ENCODE measurements around a stretch of chr13.

- PRO-cap = no peak
Observed at GRCh38 chr13:95340249-95340448, 38.9 kb upstream of the ABCC4 start.

DNA sequence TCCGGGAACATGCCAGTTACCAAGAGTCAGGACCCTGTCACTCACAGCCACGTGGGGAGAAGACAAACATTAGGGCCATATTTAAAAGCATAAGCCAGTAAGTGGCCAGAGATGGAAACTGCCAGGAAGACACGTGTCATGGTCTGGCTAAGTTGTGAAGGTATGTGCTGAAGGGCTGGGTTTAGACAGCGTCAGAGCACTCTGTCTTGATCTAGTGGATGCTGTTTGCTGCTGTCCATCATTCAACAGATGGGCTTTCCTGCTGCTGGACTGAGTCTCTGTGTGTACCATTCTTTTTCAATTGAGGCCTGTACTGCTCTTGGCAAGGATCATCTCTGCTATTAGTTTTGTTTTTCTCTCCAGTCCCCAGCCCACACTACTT lies 128.6 kb downstream of the HS6ST3 start:
- PRO-cap = no peak

DNA sequence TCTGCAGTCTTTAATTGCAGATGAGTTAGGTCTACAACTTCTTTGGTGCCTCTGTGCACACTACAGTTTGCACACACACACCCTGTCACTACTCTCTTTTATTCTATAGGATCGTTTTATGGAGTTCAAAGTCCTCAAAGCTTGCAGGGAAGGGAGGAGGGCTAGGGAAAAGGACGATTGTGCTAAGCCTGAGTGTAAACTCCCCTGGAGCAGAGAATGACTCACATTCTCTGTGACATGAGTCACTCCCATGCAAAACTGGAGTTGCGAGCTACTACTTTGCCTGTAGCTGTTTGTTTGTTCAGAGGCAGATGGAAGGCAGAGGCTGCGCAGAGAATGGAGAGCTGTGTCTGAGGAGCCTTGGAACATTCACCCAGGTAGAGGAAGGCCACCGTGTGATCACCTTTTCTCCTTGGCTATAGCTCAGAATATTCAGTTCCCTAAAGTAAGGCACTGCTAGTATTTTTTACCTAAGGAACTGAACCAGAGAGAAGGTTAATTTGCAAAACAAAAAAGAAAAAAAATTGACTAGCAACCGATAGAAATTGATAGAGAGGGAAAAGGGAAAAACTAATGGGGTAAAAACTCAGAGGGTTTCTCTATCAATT lies 80.5 kb upstream of the MBNL2 start:
- PRO-cap = no peak

DNA sequence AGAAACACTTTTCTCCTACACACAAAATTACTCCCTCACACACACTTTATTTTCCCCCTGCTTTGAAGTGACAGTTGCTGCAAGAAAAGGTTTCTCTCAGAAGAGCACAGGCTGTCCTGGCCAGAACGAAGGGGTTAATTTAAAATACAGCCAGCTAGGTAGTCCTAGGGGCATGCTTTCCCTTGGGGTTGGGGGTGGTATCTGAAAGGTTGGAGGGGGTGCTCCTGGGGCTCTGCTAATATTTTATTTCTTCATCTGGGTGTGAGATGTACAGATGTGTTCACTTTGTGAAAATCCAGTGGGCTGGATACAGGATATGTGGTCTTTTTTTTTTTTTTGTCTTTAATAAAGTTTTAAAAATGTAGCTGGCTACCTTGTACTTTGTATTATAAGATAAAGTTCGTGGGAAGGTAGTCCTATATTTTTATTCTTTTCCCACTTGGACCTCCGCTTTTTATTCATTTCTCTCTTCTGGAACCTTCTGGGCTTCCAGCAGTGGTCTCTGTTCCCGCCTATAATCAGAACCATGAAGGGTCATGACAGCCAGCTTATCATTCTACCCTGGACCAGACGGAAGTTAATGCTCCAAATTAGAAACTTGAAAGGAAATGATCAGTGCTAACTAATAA lies 14.2 kb downstream of the MBNL2 start:
- PRO-cap = no peak

- PRO-cap = no peak
Observed at GRCh38 chr13:97256959-97257571, 34.9 kb downstream of the MBNL2 start.

DNA sequence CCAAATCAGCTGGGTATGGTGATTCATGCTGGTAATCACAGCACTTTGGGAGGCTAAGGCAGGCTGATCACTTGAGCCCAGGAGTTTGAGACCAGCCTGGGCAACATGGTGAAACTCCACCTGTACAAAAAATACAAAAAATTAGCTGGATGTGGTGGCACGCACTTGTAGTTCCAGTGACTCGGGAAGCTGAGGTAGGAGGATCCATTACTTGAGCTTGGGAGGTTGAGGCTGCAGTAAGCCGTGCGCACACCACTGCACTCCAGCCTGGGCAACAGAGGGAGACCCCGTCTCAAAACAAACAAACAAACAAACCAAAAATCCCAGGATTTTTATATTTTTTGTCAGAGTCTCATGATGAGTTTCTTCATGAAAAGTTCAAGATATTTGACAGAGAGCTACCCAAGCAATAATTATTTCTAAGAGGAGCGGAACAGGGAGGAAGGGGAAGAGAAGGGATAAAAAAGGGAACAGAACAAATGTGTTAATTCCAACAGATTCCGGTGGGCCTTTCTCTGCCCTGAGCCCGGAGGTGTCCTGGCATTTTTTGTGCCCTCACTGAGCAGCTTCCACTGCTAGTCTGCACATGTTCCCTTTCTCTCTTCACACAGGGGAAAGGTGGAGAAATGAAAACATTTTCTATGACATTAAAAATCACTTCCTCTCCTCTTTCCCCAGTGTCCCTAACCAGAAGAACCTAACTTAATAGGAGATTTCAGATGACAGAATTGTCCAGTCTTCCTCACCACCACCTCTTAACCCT lies 83.5 kb downstream of the MBNL2 start:
- PRO-cap = no peak

DNA sequence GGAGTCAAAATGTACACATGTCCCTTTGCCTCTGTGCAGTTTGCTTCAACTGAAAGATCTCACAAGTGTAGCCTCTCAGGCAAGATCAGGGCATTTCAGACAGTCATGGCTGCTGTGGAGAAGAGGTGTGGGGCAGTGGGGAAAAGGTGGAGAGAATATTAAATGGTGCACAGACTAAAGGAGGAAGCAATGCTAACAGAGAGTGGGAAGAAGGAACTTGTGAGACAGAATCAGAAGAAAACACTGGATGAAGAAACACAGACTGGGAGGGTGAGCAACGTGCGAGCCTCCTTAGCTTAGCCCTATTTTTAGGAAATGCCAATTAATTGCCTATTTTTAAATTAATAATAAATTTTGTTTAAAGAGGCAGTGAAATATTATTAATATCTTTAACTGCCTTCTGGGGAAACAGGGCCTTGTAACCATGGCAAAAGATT lies 49.6 kb upstream of the RAP2A start:
- PRO-cap = no peak

DNA sequence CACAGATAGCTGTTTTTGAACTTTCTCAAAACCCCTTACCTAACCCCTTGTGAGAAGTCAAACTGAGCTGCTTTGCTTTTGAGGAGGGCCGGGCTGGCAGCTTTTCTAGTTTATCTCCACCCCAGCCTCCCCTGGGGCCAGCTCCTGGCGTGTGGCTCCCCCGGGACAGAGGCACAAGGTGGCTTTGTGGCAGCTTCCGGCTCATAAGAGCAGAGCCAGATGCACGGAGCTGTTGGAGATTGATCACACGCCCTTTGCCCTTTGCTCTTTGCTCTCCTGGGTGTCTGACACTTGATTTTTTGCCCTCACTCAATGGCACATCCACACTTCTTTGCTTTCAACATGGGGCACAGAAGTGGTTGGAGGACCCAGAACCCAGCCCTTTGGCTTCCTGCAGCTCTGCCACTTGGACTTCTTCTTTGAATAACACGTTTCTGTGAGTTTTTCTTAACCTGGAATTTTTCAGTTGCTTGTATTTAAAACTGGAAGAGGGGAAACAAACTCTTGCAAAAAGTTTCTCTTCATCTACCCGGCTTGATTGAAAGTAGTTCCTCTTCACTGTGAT lies 25.0 kb upstream of the RNF113B start:
- PRO-cap = no peak

- PRO-cap = no peak
Observed at GRCh38 chr13:98246966-98247807, 70.1 kb upstream of the RNF113B start.

- PRO-cap = no peak
Observed at GRCh38 chr13:98301716-98302282, 124.7 kb upstream of the RNF113B start.

DNA sequence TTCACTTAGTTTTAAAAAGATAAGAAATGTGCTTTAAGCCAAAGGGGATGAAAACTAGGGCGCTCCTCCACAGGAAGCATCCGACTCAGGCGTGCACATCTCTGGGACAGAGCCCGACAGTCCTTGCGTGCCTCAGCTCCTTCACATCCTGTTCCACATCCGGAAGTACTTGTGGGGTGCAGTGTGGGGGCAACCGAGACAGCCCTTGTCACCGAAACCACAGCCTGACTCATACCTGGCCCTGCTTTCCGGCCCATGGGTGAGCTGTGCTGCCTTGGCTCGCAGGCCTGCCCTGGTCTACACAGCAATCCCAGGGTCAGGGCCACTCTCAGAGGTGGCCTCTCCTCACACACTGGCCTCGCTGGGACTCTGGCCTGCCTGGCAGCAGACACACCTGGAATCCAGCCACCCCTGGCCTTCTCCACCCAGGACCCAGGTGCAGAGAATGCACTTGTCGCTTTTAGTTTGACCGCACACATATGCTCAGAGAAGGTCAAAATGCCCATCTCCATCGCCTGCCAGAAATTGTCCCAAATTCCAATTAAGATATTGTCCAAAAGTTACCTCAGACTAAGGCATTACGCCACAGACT lies 100.3 kb downstream of the STK24 start:
- PRO-cap = no peak

GRCh38 chr13:98490408-98490932 lies 86.4 kb downstream of the STK24 start:
- PRO-cap = no peak

DNA sequence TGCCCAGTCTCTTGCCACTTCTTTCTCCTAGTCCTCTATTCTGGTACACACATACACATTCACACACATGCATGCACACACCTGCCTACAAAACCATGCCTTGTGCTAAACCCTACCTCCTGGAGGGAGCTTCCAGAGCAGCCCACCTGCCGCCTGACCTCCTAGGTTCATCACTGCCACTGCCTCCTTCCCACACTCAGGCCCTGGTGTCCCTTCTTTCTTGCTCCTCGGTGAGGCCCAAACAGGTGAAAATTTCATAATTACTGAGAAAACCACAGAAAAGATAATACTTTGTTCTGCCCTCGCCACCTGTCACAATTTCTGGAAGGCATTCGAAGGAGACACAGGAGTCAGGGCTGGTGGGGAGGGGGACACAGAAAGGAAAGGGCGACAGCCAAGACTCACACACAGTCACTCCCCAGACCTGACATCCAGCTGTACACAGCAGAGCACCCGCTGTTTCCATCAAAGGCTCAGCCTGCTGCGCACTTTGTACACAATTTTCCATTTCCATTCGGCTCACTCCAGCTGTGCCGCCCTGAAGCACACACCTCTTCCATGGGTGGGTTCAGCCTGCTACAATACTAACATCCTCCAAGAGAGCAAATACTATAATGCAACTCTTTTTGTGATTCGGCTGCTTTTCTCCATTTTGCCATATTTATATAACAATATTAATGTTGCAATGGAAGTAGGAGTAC lies 38.1 kb downstream of the STK24 start:
- PRO-cap = no peak

GRCh38 chr13:98541126-98542090 lies 35.5 kb downstream of the STK24 start:
- PRO-cap = no peak

DNA sequence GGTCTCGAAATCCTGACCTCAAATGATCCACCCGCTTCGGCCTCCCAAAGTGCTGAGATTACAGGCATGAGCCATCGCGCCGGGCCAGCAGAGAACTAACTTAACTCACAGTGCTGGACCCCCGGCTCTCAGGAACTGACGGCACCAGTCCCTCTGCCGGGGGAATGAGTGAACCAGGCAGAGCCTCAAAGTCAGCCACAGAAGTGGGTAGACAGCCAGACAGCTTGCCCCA lies 8.8 kb downstream of the STK24 start:
- PRO-cap = no peak

DNA sequence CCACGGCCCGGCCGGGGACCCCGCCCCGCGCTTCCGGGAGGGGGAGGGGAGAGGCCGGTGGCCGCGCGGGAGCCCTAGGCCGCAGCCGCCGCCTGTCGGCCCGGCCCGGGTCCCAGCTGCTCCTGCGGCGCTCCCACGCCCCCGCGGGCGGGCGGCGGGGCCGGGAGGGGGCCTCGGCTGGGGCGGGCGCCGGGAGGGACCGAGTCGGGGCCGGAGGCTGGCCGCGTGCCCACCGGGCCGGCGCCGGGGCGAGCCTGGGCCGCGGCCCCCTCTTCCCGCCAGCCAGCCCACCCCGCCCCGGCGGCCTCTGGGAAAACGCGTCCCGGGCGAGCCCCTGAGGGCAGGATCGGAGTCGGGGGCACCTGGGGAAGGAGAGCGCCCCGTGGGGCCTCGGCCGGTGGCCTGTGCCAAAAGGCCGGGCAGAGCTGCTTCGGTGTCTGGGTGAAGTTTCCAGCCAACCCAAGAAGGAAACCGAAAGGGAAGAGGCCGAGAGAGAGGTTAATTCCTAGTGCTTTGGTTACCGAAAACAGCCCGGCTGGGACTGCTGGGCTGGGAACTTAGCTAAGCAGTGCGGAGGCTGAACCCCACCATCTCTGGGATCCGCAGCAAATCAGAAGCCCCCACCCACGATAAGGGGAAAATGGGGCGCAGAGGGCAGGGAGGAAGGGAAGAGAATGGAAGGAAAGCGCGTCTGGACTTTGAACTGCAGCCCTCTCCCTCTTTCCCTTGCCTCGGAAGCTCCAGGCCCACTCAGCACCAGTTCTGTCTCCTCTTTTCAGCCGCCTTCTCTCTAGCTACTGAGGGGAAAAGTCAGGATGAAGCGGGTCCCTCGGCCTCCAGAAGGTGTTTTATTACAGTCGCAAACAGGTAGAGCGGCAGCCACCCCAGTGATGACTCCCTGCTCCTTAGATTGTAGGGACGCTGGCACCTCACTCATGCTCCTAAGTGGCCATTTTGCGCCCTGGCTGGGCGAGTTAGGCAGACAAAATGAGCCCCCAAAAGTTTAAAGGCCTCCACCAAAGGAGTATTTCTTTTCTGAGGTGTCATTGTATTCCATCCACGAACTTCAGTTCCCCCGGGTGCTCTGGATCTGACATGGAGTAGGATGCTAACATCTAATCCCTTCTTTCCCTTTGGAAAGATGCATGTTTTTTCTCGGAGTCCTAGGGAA lies 657 bp upstream of the STK24 start:
- PRO-cap = bidirectional peak, plus-strand start at position 50 of the sequence, minus-strand start outside the sequence; bidirectional peak, plus-strand start at position 317 of the sequence, minus-strand start at position 274 of the sequence

DNA sequence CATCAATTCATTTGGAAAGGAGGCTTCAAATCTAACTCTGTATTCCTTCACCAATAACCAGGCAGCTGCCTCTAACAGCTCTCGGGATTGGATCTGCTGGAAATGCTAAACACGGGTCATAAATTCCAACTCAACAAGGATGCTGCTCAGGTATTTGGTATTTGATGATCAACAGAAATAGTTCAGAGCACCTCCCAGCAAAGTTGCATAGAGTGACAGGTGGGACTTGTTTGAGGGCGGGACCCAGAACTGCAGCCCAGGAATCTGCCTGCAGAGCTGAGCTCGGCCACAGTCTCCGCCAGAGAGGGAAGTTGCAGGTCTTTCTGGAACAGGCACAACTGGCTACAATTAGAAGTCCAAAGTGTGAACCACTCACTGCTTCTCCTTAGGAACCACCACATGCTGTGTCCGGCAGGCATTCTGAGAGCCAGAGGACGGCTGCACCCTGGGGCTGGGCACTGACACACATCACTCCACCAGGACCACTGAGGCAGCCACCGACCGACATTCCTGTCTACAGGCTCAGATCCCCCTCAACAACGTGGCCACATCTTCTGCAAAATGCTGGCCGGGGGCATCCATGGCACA lies 1.1 kb downstream of the SLC15A1 start:
- PRO-cap = no peak

GRCh38 chr13:98824322-98824967 lies 72.0 kb upstream of the SLC15A1 start:
- PRO-cap = no peak

DNA sequence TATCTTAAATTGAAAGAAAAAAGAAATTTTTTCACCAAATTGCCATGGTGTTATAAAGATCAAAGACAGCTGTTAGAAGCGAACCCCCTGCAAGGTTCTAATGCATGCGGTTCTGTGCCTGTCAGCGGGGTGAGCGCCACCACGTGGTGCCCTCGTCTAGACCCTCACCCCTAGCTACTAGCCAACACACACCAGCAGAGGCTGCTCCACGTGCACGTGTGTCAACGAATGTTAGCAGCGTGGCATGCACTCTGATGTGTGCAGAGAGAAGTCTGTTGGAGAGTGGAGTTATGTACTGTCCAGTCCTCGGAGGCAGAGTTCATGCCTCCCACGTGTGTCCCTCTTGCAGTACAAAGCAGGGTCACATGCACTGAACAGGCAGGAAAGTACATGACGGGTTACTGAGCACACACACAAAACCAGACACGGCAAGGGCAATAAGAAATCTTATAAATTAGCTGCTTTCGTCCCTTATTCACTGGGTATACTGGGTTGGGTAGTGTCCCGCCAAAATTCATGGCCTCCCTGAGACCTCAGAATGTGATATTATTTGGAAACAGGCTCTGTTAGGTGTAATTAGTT lies 75.0 kb upstream of the SLC15A1 start:
- PRO-cap = unidirectional peak, plus-strand start at position 186 of the sequence

- PRO-cap = no peak
Observed at GRCh38 chr13:98910185-98911267, 67.3 kb downstream of the DOCK9 start.

Data from LUHMES (cell line).